ENCODE results near the genes AQP7 and NOL6.

- PRO-cap, result no peak
- RAMPAGE, long total RNA, 4 experiments, result no peak in any of the 4 experiments
Measured at GRCh38 chr9:32523502-32524413, 2.2 kb downstream of the RIGI start.

DNA sequence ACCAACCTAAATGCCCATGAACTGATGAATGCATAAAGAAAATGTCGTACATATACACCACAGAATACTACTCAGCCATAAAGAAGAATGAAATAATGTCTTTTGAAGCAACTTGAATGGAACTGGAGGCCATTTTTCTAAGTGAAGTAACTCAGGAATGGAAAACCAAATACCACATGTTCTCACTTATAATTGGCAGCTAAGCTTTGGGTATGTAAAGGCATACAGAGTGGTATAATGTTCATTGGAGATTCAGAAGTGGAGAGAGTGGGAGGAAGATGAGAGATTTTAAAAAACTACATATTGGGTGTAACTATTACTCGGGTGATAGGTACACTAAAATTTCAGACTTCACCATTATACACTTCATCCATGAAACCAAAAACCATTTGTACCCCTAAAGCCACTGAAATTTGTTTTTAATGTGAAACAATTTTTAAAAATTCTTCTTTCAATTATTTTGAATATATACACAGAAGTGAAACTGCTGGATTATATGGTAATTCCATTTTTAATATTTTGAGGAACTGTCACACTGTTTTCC, 2.7 kb upstream of the APTX start:
- PRO-cap, result no peak
- RAMPAGE, long total RNA, 4 experiments, result no peak in any of the 4 experiments

DNA sequence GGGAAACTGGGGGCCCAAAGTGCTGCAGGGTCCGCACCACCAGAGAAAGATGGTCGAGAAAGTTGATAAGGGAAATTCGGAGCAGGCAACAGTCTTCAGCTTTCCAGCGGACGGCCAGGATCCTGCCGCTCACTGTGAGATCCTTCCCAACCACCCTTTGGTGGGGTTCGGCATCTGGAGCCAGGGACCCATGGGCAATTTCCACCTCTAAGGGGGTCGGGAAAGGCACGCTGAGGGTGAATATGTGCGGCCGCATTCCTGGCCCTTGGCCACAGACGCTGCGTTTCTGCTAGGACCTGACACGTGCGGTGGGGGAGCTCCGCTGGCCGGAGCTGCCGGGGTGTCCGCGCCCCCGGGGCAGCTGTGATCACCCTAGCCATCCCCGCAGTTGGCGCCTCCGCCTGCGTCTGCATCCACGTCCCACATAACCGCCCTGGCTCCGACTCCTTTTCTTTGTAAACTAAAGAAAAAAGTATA, 5.3 kb upstream of the DNAJA1 start:
- PRO-cap, result no peak
- RAMPAGE, long total RNA, 4 experiments, result no peak in any of the 4 experiments

DNA sequence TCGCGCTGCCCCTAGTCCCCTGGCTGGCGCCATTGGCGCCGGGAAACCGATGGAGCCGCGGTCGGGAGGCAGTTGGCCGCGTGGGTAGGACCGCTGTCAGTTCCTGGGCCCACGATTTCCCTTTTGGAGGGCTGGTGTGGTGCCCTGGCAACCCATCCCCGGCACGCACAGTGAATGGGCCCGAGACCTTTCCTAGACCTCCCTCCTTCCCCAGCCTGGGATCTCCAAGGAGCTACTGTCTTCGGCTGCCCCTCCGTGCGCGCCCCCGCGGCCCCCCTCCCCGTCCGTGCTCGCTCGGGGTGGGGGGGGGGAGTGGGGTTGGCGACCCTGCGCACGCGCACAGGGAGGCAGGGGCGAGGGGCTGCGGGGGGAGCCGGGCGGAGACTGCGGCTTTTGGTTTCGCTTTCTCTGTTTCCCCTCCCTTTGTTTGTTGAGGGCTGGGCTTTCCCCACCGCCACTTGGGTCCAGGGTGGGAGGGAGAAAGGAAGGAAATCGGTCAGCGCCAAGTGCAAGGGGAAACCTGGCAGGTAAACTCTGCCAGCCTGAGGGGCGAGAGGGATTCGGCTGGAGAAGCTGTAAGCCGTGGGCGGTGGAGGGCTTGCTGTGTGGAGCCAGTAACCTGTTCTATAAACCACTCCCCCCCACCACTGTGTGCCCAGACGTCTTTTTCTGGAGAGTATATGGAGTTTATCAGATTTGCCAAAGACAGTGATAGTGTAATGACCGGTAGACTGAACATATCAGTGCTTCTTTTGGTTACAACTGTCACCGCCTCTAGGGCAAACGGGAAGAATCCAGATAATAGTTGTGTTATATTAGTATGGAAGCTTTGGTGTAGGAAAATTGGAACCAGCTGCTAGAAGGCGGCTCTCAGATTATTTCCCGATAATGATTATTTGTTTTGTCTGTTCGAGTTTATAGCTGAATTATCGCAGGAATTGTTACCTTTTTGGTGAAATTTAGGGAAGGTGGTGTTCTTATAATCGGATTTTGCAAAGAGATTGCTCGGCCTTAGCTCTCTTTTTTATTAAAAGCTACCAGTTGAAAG, 649 bp downstream of the DNAJA1 start:
- PRO-cap, result no peak
- RAMPAGE, long total RNA, 4 experiments, result no peak in any of the 4 experiments

GRCh38 chr9:33028891-33030240, 4.3 kb downstream of the DNAJA1 start:
- PRO-cap, result no peak
- RAMPAGE, long total RNA, 4 experiments, result no peak in any of the 4 experiments

- PRO-cap, result no peak
- RAMPAGE, long total RNA, 4 experiments, result no peak in any of the 4 experiments
Measured at GRCh38 chr9:33106966-33107386, 30.5 kb upstream of the SMU1 start.

GRCh38 chr9:33113631-33114459, 37.4 kb upstream of the SMU1 start:
- PRO-cap, result no peak
- RAMPAGE, long total RNA, 4 experiments, result no peak in any of the 4 experiments

- PRO-cap, result no peak
- RAMPAGE, long total RNA, 4 experiments, result no peak in any of the 4 experiments
Measured at GRCh38 chr9:33154858-33155888, 12.0 kb downstream of the B4GALT1 start.

GRCh38 chr9:33162373-33163475, 4.4 kb downstream of the B4GALT1 start:
- PRO-cap, result no peak
- RAMPAGE, long total RNA, 4 experiments, result no peak in any of the 4 experiments

- PRO-cap, result no peak
- RAMPAGE, long total RNA, 4 experiments, result start-site peak on the plus strand in 1 of 4 experiments, at chr9:33165939-33166013 at its widest, 10 reads per replicate
Measured at GRCh38 chr9:33165209-33166193, 1.6 kb downstream of the B4GALT1 start.

GRCh38 chr9:33289231-33289971, 915 bp upstream of the NFX1 start:
- PRO-cap, result no peak
- RAMPAGE, long total RNA, 4 experiments, result no peak in any of the 4 experiments

- PRO-cap, result no peak
- RAMPAGE, long total RNA, 4 experiments, result start-site peak on the minus strand in 2 of 4 experiments, at chr9:33290854-33290928 at its widest, 7 to 49 reads per replicate
Measured at GRCh38 chr9:33290773-33291428, 585 bp downstream of the NFX1 start.

DNA sequence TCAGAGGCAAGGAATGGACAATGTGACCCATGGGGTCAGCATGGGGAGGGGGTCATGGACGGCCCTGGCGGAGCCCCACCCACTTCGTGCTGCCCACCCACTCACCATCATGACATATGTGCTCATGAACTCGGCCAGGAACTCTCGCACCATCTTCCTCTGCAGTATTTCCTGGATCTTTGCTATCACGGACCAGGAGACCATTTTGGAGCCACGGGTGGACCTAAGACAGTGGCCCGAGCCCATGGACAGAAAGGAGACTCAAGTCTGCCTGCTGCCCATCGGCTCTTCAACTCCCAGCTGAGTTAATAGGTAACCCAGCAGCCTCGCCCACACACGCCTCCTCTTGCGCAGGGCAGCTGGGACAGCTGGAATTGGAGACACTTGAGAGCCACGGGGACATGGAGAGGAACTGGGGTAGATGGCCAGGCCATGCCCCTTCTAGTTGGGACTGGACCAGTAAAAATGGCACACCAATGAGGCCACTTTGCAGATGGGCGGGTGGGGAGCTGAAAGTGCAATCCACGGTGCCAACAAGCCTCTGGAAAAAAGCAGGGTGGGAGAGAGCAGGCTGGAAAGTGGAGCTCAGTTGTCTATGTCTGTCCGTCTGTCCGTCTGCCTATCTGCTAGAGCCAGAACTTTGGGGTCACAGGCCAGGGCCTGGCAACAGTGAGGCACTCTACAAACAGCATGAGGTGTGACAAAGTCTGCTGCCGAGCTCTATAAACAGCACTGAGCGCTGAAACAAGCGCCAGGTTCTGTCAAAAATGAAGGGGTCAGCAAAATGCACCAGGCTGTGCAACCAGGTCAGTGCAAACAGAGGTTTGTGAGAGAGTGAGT, 7.2 kb downstream of the AQP7 start:
- PRO-cap, result no peak
- RAMPAGE, long total RNA, 4 experiments, result no peak in any of the 4 experiments

- PRO-cap, result no peak
- RAMPAGE, long total RNA, 4 experiments, result start-site peak on the minus strand in 4 of 4 experiments, at chr9:33402451-33402652 at its widest, 841 to 3,486 reads per replicate
Measured at GRCh38 chr9:33402249-33402974, at the start of gene AQP7. AQP7 (minus strand) TSS chr9:33402568.

GRCh38 chr9:33403851-33404495, 1.6 kb upstream of the AQP7 start:
- PRO-cap, result no peak
- RAMPAGE, long total RNA, 4 experiments, result no peak in any of the 4 experiments

- PRO-cap, result no peak
- RAMPAGE, long total RNA, 4 experiments, result no peak in any of the 4 experiments
Measured at GRCh38 chr9:33437031-33437470, 10.3 kb downstream of the AQP3 start.

DNA sequence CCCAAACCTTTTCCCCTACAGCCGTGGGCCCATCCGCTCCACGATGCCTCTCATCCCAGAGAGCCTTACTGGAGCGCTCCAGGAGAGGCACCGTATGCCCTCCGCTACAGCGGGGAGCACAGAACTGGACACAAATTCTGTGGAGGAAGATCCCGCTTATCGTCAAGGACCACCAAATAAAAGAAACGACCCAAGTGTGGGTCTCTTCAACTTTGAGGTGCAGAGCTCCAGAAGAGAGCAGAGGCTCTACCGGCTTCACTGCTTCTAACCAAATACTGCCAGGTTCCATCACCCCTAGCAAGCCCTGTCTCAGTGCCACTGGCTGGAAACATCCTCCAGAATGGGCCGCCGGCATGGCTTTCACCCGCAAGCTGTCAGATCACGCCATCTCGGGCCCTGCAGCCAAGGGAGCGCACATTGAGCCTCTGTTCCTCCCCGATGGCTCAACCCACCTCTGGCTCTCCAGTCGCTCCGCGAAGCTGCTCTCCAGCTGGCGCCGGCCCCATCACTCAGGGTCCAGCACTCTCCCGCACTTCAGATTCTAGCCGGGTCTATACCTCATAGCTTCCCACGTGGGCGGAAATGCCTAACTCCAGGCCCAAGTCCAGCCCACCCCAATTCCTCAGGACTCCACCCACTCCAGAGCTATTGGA, at the start of gene NOL6:
NOL6 (minus strand) TSS at position 588 of the 653 bp plus-strand sequence.
- PRO-cap, result bidirectional peak, plus-strand start outside the sequence, minus-strand start at position 510 of the sequence
- RAMPAGE, long total RNA, 4 experiments, result start-site peak on the minus strand in 2 of 4 experiments, centred at positions 536 to 574 of the sequence, 32 to 378 reads per replicate

DNA sequence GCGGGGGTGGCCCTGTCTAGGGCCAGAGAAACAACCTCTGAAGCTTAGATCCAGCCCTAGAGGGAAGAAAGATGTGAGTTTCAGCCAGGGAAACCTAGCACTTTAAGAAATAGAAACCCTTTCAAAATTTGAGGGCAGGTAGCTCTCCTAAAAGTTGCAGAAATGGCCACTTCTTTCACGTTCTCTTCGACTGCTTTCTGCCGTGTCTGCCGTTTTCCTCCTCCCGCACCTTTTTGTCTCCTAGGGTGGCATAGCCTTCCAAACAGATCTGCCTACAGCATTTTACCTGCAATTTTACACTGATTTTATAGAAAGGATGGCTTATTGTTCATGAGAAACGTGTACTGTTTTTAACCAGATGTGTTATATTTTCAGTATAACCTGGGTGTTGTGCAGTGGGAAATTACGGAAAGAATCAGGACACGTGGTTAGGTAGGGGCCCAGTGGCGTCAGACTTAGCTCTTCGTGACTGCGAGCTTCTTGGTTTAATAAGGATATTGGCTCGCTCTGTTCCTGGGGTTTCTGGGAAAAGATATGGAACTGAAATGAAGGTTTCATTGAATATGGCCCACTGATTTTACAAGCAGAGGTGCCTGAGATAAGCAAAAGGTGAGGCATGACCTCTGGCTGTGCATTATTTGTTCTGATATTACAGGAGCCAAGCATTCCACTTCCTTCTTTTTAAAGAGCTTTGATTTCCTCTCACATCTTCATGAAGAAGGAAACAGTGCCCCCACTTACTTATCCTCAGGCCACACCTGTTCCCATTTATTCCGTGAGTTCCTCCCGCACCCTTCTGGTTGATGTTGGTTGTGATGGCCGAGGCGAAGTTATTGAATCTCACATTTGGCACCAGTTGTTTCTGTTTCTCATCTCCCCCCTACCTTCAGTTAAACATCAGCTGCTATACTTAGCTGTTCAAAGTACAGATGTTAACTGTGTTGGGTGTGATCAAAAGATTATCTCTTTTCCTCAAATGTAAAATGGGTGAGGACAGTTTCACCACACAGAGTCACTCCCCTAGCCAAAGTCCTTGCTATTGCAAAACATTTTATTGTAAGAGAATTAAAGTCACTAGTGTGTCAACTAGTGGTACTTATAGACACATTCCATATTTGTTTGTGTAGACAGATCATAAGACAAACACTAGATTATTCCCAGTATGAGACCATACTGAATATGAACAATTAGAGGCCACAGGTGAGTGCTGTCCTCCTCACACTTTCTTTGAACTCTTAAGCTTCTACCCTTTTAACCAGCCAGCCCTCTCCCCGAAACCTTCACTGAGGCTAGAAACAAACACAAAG, 43.5 kb upstream of the PRSS3 start:
- PRO-cap, result no peak
- RAMPAGE, long total RNA, 4 experiments, result no peak in any of the 4 experiments

DNA sequence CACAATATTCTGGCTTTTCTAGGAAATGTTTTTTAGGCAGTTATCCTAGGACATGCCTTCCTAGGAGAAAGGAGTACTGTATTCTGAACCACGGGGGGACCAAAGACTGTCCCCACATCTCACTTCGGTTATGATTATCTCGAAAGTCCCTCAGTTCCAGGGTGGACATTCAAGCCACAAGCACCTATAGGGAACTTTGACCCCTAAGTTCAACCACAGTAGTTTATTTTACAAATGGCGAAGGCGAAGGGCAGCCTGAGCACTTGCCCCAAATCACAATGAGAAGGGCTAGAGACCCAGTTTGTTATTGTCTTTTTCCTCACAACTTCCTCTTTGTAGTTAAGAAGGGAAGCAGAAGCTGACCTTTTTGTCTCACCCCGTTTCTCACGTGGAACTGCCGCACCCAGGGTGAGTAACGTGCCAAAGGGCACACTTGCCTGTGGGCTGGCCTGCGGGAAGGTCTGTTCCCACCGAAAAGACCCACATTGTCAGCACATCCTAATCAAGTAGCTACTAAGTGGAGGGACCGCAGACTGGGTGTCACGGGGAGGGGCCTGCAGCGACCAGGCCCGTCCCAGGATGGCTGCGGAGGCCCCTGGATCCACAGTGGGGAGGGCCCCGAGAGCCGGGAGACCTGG, 659 bp upstream of the UBE2R2 start:
- PRO-cap, result unidirectional peak, plus-strand start at position 491 of the sequence
- RAMPAGE, long total RNA, 4 experiments, result no peak in any of the 4 experiments

DNA sequence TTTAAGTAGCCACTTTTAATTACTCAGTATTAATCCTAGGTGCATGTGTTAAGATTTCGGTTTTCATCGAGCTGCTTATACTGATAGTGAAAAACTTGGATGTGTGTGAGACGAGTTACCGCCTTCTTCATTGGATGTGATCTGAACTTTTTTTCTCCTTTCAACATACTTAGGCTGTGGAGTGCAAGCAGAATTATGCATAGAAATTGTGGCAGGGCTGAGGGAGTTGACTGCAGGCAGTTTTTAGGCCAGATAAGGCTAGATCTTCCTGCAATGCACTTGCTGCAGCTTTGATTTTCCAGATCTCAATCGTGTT, 101.2 kb downstream of the UBE2R2 start:
- PRO-cap, result no peak
- RAMPAGE, long total RNA, 4 experiments, result no peak in any of the 4 experiments

Measured in omental fat pad (tissue), 4 donors.